ENCODE results near the genes RIMS1, DDX43, SLC17A5 and COX7A2.

- PRO-cap, result no peak
Measured at GRCh38 chr6:71288867-71289185, 215 bp downstream of the OGFRL1 start.

- PRO-cap, result no peak
Measured at GRCh38 chr6:71289865-71290074, 1.2 kb downstream of the OGFRL1 start.

- PRO-cap, result no peak
Measured at GRCh38 chr6:71367591-71368296, 79.1 kb downstream of the OGFRL1 start.

GRCh38 chr6:71411806-71413154, 123.7 kb downstream of the OGFRL1 start:
- PRO-cap, result no peak

- PRO-cap, result no peak
Measured at GRCh38 chr6:71469037-71469800, 180.6 kb downstream of the OGFRL1 start.

DNA sequence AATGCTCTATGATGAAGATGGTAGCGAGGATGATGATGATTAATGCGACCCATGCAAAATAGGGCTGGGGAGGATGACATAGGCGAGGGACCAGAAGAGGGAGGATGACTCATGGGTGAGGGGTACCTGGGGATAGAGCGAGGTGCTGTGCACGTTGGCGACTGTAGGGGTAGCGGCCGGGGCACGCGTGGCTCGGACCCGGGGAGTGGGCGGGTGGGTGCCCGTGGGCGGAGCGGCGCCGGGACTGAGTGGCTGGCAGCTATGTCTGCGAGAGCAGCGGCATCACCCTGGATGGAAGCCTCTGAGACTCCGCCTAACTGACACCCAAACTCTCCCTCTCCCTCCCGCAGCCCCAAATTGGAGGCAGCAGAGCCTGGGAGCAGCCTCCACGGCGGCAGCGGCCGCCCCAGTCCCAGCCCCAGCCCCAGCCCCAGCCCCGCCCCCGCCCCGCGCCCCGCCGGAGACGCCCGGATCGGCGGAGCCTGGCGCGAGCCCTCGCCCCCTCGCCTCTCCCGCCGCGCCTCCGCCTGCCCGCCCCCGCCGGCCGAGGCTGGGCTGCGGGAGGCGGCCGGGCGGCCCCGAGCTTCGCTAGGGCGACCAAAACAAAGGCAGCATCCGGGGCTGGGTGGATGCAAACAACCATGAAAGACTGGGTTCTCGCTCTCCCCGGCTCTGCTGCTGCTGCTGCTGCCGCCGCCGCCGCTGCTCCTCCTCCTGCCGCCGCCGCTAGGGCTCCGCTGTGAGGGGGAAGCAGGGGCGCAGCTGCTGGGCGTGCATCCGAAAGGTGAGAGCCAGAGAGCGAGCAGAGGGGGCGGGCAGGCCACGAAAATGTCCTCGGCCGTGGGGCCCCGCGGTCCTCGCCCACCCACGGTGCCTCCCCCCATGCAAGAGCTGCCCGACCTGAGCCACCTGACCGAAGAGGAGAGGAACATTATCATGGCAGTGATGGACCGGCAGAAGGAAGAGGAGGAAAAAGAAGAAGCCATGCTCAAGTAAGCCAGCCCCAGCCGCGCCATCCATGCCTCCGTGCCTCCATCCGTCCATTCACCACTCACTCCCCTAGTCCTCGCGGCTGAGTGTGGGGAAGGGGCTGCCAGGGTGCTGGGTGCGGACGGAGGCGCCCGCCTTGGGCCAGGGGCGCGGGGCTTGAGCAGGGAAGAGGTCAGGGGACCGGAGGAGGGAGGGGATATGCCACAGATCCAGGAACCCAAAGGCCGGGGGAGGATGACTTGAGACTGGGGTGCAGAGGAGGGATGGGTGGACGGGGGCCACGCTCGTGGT, at the start of gene RIMS1:
RIMS1 (plus strand) TSS at position 355 of the 1,281 bp plus-strand sequence.
- PRO-cap, result no peak

- PRO-cap, result no peak
Measured at GRCh38 chr6:72217967-72218479, 331.7 kb downstream of the RIMS1 start.

DNA sequence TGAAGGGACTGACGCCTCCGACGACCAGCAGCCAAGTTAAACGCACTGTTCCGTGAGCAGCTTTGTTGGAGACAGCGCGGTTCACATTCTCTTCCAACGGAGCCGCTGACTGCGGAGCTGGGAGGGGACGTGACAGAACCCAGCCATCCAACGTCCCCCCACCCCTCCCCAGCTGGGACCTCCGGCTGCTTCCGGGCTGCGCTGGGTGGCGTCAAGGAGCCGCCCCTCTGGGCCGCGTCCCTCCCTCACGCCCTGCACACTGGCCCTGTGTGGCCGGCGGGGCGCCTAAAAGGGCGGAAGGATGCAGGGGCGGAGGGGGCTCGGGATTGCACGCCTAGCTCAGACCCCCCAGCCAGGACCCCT, 36.3 kb upstream of the KHDC1 start:
- PRO-cap, result no peak

- PRO-cap, result bidirectional peak, plus-strand start at chr6:73310292, minus-strand start at chr6:73310154
Measured at GRCh38 chr6:73309629-73310768, 44.1 kb downstream of the DPPA5 start.

DNA sequence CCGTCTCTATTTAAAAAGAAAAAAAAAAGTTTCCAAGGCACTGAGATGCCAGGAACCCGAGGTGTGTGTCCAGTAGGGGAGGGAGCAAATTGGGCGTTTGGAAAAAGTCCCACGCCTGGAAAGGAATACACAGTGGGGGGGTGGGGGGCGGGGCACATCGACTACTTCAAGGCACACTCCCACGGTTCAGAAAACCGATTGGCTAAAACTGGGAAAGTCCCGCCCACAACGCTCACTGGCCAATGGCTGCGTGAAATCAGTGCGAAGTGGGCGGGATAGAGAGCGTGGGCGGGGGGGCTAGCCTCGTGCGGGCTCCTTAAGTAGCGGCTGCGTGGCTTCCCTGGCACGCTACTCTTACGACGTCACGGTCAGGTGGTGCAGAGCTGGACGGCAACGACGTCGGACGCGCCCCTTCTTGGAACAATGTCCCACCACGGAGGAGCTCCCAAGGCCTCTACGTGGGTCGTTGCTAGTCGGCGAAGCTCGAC, at the start of gene DDX43:
DDX43 (plus strand) TSS at position 346 of the 488 bp plus-strand sequence.
- PRO-cap, result unidirectional peak, plus-strand start at position 371 of the sequence

DNA sequence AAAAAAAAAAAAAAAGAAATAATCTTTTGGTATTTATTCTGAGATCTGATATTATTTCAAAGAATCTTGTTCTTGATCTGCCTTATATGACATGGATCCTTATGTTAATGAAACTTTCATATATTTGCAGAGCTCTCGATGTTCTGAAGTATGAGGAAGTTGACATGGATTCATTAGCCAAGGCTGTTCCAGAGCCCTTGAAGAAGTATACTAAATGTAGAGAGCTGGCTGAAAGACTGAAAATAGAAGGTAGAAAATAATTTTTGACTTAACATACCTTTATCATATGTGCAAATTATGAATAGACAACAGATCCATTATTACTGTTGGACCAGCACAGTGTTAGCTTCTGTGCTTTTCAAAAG, 28.7 kb downstream of the EEF1A1 start:
- PRO-cap, result no peak

- PRO-cap, result no peak
Measured at GRCh38 chr6:73505988-73506326, 14.9 kb downstream of the EEF1A1 start.

DNA sequence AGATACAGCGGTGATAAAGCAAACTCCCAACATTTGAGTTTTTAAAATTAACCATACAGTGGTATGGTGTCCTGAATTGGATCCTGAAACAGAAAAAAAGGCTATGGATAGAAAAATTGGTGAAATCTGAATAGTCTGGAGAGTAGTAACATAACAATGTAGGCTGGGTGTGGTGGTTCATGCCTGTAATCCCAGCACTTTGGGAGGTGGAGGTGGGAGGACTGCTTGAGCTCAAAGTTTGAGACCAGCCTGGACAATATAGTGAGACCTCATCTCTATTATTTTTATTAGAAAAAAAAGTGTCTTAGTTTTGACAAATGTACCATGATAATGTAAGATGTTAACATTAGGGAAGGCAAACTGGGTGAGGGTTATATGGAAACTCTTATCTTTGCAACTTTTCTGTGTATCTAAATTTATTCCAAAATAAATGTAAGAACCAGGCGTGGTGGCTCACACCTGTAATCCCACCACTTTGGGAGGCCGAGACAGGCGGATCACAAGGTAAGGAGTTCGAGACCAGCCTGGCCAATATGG, 10.9 kb downstream of the EEF1A1 start:
- PRO-cap, result no peak

- PRO-cap, result bidirectional peak, plus-strand start at chr6:73654125, minus-strand start at chr6:73653992
Measured at GRCh38 chr6:73653749-73654749, at the start of gene SLC17A5. Gene SLC17A5, minus strand, starts transcription at chr6:73653992.

DNA sequence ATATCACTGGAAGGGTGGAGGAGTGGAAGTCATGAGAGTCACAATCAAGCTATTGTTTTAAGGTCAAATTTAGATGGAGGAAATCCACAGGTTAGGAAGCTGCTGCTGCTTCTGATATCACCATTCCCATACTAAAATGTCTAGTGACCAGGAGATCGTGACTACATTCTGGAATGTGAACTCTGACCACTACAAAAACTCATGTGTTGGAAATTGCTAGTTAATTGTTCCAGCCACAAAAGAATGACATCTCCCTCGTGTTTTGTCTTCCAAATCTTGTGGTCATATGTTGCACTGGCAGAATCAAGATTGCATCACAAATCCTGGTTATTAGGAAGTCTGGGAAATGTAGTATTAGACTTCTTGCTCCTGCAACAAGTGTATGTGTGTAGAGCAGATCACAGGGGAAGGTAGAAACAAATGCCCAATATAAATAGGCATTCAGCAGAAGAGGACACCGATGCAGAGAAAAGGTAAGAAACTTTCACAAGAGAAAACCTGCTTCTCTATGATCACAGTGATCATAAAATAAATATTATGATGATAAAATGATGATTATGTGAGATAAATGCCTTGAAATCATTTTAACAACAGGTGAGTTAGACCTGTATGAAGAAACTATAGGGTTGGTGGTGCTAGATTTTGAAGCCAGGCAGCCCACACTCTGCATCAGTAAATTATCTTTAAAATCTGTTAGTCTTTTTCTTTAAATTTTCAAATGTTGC, 442.1 kb downstream of the CD109 start:
- PRO-cap, result no peak

GRCh38 chr6:75174870-75175499, 30.9 kb downstream of the COL12A1 start:
- PRO-cap, result no peak

- PRO-cap, result no peak
Measured at GRCh38 chr6:75206409-75207031, 667 bp upstream of the COL12A1 start.

DNA sequence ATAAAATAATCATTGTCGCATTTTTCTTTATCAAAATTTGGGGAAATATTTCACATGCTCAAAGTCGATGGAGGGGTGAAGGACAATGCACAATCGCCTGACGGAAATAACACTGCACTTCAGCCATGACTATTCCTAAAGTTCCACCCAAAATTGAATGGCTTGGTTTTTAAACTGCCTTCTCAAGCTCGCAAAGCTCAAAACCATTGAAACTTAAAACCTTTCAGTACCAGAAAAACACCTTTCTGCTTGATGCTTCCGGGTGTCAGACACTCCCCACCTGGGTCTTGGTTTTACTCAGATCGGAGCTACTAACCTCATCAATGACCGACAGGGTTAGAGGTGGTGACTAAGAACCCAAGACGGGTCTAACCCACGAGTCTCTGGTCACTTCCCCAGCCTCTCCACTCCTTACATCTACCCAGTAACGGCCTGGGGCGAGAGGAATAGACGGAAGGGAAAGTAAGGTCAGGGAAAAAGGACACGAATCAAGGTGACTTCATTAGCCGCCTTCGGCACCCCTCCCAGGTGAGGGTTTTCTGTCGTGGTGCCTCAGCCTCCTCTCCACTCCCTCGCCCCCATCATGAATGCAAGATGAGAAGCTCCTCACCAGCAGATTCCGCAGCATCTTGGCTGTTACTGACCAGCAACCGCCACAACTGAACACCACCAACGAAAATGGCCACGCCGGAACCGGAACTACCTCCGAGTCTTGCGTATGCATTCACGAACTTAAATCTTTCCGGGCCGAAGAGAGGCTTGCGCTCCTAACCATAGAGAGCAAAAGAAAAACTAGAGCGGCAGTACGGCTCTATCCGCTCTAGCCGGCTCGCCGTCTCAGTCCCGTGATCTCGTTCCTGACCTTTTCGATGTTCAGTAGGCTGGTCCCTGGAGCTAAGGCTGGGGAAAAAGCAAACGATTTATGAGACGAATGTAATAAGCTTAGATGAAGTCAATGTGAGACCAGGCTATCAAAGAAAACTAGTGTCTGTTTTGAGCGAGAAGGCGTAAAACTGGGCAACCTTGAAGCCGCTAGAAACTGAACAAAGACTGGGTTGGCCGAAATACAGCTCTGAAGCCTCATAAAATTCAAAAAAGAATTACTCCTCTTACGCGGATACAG, at the start of gene COX7A2:
COX7A2 (minus strand) TSS at position 695 of the 1,123 bp plus-strand sequence.
- PRO-cap, result unidirectional peak, plus-strand start at position 255 of the sequence; bidirectional peak, plus-strand start at position 840 of the sequence, minus-strand start at position 695 of the sequence

GRCh38 chr6:75275134-75275419, 9.5 kb downstream of the TMEM30A start:
- PRO-cap, result no peak

- PRO-cap, result no peak
Measured at GRCh38 chr6:75431286-75431847, 62.2 kb downstream of the FILIP1 start.

Data from colic lymph node (tissue), 1 donor.